ENCODE measurements around a stretch of chr20.

- PRO-cap: no peak
These were observed 10.9 kb downstream of the CHGB start for GRCh38 chr20:5922101-5922664.

- PRO-cap: no peak
These were observed 8.4 kb downstream of the CRLS1 start for GRCh38 chr20:6014195-6014792.

DNA sequence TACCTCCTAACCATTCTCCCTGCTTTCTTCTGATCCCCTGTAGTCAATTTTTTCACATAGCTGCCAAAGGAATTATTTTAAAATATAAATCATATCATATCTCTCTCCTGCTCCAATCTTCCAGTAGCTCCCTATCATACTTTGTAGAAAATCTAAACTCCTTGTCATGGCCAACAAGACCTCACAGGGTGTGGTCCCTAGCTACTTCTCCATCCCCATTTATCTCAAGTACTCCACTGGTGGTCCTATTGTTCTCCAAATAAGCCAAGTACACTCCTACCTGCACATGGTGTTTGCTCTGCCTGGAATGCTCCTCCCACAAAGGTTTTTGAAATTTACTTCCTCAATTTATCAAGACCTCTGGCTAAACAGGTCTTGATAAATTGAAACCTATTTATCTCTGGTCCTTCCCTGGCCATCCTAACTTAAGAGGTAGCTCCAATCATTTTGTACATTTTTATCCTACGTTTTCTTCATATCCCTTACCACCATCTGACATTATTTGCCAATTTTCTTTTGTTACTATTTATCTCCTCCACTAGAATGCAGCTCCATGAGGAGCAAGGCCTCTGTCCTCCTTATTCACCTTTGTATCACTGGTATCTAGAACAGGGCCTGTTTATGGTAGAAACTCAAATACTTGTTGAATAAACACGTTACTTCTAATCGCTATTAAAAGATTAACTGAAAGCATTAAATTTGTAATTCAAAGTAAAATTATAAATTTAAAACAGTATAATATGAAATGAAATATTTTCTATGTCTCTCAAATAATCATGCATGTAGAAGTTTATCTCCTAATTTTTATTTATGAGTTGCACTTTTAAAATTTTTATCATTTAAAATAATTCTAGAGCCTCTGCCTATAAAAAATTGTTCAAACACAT is 11.9 kb downstream of the TMX4 start:
- PRO-cap: no peak

GRCh38 chr20:8542166-8542500 is 410.1 kb downstream of the PLCB1 start:
- PRO-cap: no peak

GRCh38 chr20:8600267-8600985 is 468.4 kb downstream of the PLCB1 start:
- PRO-cap: no peak

DNA sequence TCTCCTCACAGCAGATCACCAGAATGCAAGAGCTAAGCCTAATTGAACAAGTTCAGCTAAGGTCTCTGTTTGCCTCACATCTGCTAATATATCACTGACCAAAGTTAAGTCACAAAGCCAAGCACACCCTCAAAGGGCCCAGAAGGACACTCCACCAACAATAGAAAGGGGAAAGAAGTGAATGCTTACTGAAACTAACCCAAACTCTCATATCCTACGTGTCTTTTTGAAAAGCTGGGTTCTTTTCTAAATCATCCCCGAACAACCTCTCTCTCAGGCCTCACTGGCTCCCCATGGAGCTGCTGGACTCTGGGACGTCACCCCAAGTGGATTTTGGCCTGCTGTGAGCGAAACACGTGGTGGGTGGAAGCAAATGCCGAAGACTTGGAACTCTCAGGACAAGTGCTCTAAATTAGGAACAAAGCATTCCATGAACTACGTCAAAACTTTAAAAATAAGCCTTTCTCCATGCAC is 167.5 kb upstream of the PLCB4 start:
- PRO-cap: no peak

GRCh38 chr20:9112955-9113625 is 44.2 kb downstream of the PLCB4 start:
- PRO-cap: no peak

GRCh38 chr20:9233994-9234627 is 165.2 kb downstream of the PLCB4 start:
- PRO-cap: no peak

- PRO-cap: no peak
These were observed 192.9 kb downstream of the PLCB4 start for GRCh38 chr20:9261713-9262301.

- PRO-cap: no peak
These were observed 211.1 kb downstream of the PLCB4 start for GRCh38 chr20:9279881-9280519.

DNA sequence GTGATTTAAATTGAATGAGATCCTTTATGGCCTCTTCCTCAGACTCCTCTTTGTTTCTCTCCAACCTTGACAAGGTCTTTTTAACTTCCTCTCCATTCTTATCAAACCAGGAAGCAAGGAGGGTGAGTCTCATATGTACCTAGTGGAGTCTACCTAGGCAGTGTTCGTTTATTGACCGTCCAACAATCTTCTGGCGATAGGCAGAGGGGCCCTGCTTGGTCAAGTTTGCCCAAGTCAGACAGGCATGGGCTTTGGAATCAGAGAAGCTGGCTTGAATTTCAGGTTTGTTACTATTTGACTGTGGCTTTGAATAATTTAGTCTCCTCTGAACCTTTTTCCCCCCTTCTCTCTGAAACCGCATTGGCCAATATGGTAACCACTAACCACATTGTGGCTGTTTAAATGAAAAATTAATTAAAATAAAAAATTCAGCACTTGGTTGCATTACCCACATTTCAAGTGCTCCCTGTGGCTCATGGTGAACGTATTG is 184.1 kb upstream of the LAMP5 start:
- PRO-cap: no peak

- PRO-cap: no peak
These were observed 19.1 kb downstream of the SLX4IP start for GRCh38 chr20:10454126-10454593.

DNA sequence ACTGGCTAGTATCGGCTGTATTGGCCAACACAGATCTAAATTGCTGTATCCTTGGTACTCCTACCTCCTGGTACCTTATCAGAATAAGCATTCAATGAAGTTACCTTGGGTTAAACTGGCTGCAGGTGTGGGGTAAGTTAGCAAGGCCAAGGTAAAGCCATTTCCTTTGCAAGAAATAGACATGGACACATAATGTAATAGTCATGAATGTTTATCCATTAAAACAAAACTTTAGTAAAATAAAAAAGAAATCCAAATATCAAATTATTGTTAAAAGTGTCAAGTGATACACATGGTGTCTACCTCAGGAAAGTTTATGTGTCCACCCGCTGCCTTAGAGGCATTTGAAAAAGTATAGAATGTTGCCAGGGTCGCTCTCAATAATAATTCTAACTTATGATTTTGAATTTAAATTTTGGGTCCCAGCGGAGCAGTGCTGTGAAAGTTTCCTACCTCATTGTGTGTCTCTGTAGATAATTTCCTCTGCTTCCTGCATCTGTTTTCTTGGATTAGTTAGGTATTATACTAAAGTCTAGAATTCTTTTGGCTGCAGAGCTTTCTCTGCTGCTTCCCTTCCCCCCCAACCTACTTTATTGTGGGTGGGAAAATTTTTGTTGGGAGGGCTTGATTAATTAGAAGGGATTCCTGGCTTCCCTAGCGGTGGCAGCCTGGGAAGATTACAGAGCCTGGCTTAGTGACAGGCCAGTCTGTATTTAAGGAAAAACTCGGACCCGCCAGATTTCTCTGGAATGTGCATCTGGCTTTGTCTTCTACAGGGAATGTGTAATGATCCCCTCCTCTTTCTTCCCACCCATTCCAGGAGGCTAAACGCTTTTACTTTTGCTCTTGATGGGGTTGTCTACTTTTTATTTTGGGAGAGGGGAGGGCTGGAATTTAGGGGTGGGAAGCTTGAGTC is 31.0 kb downstream of the SLX4IP start:
- PRO-cap: no peak

DNA sequence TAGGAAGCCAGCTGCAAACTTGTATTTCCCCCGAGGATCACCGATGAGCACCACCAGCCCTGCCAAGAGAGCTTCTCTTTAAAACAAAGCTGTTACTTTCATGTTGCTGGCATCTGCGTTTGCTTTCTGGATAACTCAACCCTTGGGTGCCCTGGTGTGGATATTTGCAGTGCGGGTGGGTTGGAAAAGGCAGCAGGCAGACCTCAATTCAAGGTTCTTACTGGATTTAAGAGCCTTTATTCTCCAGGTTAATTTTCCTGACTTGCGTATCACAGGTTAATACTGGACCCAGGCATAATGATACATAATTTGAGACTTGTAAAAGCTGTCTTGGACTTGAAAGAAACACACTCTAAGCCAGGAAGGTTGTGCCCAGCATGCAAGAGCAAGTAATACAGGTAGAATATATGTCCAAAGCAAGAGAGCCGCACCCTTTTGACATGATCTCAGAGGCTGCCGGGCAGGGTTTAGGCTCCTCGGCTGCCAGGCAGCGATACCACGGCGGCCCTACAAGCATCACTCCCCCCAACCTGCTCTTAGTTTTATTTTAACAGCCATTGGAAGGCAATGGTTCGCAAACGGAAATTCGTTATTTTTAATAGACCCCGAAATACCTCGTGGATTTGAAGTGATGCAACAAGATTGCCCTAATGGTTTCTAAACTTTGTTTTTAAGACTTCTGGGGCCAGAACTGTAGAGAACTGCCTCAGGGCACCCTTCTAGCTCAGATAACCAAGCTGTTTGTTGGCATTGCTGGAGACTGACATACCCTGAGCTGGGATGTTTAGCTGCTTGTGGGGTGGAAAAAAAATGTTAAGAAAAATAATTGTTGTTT is 39.2 kb downstream of the JAG1 start:
- PRO-cap: no peak

GRCh38 chr20:11108025-11108499 is 434.3 kb upstream of the JAG1 start:
- PRO-cap: no peak

DNA sequence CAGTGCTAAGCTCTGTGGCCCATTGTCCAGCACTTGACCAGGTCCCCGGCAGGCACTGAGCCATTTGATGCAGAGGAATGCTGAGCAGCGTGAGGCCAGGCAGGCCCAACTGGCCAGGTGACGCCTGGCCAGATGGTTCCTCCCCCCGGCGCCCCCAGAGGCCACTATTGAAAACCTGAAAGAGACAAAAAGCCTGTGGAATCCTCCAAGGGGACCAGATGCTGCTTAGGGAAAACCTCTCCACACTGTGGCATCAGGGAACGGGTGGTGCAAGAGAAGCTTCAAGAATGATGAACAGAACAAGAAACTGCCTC is 597.6 kb upstream of the JAG1 start:
- PRO-cap: no peak

DNA sequence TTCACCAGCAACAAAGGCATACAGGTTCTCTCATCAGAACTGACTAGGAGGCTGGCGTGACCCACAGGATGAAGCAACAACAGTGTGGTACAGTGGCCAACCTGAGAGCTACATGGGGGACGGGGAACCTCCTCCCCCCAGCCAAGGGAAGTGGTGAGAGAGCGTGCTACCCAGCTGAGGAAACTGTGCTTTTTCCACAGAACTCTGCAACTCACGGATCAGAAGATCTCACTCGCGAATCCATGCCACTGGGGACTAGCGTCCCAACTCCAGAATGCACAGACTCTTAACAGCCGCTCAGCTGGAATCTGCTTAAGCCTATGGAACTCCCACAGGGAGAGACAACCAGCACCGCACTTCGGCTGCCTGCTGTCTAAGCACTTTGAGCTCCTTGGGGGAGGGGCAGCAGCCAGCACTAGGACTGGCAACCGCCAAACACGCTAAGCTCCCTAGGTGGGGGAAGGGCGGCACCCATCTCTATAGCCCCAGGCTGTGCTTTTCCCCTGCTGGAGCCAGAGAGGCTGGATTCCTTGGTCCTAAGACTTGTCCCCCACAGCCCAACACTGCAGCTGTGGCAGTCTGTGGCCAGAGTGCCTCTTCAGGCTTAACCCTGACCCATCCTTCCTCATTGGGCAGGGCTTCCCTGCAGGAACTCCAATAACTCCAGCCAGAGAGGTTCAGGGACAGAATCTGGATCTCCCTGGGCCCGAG is 538.2 kb upstream of the BTBD3 start:
- PRO-cap: no peak

GRCh38 chr20:11687561-11688236 is 230.0 kb upstream of the BTBD3 start:
- PRO-cap: bidirectional peak, plus-strand start at chr20:11687891, minus-strand start at chr20:11687736

DNA sequence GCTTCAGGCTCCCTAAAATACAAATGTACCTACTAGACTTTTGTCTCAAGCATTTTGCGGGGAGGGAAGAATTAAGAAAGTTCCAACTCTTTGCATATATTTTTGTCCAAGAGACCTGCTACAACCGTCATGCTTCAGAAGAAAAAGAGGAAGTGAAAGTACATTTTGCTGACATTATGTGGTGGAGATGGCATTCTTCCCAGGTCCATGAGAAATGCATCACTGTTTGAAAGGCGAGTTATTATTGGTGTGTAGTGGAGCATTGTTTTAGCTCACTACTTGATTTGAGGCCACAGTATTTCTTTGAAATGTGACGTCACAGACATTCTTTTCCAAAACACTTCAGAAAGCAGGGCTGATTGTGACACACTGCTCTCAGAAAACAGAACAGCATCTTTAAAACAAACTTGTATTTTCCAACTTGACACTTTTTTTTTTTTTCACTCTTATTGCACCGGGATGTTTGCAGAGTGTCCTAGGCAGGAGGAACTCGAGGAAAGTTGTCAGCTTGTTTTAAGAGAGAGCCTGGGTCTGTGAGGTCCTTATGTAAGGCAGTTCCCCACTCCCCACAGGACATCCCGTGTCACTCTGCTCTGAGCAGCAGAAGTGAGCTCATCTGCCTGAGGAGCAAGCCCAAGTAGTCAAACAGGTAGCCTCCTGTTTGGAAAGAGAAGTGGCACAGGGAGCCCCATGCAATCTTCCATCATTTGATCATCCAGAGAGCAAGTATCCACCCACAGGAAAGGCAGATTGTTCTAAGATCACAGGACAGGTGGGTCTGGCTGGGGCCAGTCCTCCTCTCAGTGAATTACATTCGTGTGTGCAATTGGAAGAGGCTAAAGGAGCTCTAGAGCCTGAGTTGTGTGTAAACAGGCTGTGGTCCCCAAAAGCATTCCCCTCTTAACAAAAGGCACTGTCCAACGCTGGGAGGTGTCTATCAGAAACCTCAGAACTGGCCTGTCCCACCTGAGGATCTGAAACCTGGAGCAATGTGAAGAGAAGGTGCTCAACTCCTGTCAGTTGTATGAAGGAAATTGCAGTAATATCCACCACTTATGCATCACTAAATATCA is 1.2 kb downstream of the SPTLC3 start:
- PRO-cap: no peak

DNA sequence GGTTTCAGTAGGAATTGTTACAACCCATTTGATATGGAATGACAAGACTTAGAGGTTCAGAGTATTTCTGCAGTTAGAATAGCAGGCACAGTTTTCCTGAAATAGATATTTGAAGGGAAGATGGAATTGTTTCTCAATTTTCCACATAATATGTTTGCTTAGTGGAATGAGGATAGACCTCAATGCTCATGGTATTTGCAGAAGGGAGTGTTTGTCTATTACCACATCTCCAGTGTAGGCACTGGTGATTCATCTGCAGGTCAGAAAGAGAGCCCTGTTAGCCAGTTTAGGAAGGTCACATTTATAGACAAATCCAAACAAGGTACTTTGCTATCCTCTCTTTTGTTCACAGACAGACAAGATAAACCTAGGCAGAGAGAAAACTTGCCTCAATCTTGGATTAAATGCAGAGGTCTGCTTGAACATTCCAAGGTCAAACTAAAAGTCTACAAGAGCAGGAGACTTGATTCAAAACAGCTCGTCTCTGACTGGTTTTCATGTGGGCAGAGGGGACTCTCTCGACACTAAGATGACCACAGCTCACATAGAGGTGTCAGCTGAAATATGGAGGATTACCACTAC is 22.8 kb downstream of the ISM1 start:
- PRO-cap: no peak

Data from progenitor cell of endocrine pancreas (in vitro differentiated cells).